Airway epithelial cell (primary cell): ENCODE measurements around a stretch of chr6.

DNA sequence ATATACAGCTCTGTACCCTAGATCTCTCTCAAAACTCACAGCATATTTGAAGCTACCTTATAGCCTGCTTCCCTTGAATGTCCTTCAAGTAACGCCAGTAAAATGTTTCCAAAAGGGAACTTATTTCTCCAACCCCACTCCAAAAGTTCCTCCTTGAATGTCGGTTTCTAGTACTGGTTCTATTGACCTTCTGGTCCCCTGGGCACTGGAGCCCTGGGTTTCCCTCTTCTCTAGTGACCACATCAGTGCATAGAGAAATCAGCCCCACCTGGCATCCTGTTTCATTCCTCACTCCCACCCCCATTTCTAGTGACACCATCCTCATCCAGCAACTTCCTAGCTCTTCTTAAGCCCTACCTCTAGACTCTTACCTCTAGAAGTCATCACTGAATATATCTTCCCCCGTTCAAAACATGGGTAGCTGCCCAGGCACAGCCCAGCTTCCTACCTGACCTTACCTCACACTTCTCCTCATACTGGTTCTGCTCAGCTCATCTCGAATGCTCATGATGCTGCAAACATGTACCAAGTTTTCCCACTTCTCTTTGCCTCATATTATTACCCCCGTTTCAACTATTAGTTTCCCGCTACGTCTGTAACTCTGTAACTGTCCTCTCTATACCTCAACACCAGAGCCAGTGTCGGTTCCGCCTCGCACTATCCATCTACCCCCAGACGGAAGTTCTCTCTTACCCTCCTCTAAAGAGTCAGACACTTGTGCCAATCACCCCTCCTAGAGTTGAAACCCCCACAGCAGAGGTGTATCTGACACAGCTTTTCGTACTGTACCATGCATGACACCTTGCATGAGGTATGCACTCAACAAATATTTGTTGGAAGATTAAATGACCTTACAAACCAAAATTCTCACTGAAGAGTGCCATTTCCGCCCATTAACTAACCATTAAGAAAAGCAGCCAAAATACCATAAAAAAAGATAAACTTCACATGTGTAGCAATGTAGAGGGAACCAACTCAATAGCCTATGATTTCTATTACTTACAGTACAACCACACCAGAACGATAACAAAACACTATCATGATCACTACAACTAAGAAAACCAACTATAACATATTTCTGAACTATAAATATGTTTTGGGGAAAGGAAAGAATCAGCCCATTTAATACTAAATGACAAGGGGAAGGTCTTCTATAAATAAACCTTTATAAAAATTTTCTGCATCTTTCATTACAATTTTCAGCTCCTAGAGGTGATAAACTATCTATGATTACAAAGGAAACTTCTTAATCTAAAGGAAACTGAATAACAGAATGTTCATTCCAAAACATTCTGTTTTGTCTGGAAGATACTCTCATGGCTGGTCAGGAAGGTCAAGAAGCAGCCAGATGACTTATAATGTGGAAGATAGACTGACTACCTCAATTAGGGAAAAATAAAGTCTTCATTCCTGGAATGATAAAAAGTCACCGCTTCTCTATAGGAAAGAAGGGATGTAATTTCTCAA lies 131.9 kb downstream of the GMDS start:
- RAMPAGE, long total RNA = no peak

DNA sequence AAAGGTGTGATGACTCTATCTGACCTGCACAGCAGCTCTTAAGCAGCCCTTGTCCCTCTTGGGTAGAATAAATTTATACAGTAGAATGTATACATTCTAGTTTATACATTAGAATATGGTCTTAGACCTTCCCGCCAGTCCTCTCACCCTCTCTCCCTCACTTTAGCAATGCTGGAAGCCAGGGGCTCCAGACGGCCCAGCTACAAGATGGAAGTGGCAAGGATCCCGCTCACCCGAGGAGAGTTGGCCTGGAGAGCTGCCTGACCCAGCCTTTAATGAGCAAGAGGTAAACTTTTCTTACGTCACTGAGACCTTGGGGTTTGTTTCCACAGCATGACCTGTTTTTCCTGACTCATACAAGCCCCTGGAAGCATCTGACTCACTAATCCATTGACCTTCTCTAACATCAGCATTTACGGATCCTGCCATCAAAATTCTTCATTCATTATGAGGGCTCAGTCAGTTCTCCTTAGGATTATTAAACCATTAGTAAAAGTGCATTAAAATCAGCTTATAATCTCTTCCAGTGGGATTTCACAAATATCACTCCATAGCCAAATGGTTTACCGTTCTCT lies 120.4 kb downstream of the MYLK4 start:
- RAMPAGE, long total RNA = no peak

DNA sequence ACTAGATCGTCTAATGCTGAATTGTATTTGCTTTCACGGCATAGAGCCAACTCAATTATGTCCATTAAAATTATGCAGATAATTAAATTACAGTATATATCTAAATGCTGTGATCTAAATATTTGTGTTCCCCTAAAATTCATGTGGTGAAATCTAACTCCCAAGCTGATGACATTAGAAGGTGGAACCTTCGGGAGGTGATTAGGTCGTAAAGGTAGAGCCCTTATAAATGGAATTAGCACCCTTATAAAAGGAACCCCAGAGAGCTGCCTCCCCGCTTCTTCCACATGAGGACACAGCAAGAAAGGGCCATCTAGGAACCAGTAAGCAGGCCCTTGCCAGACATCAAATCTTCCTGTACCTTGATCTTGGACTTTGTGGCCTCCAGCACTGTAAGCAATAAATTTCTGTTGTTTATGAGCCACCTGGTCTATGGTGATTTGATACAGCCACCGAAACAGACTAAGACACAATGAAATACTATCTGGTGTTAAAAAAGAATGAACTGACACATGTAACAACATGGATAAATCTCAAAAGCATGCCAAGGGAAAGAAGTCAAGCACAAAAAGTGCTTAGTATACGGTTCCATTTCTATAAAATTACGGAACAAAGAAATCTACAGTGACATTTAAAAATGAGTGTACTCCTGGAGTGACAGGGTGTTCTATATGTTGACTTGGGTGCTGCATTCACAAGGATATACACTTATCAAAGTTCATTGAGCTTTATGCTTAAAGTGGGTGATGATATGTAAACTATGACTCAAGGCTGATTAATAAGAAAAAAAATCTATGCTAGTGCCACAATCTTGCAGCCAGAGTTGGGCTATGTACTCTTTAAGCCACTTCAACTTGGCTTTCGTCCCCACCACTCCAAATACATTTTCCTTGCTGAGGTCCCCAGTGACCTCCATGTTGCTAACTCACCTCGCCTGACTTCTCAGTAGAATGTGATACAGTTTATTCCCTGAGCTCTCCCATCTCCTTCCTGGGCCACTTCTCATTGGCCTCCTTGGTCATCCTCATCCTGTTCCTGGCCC lies 18.4 kb downstream of the SERPINB1 start:
- RAMPAGE, long total RNA = no peak

DNA sequence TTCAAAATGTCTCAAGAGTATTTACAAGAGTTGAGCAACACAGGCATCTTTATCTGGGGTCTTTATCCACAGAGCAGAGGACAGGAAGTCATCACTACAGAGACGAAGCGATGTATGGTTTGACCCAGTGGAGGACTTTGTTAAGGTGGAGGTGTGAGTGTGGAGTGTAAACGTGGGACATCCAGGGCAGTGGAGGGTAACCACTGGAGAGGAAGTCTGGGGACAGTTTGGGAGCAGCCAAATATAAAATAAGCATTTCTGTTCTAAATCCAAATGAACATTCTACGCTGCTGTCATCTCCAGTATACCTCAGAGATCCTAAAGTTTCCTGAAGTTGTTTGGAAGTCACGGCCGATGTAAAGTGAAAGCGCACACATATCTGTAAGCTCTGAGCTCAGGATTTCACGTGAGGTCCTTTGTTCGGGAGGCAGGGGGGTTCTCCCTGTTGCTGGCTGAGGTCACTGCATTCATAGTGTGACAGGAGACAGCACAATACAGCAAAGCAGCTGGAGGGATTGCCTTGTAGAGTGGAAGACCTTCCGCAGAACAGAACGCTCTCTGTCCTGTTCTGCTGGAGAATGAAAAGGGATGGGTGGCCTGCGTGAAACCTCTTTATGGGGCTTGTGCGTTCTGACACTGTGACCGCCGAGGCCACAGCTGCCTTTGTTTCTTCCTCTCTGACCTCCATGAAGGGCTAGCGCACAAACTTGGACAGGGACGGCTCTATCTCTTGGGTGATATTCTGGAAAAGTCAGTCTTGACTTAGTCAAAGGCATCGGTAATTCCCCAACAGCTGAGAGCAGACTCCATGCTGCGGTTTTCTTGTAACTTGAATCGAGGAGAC lies 13.3 kb upstream of the SERPINB1 start:
- RAMPAGE, long total RNA = no peak

- RAMPAGE, long total RNA = no peak
Observed at GRCh38 chr6:2891654-2892363, 11.3 kb downstream of the SERPINB9 start.

- RAMPAGE, long total RNA = no peak
Observed at GRCh38 chr6:2952513-2953622, 18.5 kb downstream of the SERPINB6 start.

DNA sequence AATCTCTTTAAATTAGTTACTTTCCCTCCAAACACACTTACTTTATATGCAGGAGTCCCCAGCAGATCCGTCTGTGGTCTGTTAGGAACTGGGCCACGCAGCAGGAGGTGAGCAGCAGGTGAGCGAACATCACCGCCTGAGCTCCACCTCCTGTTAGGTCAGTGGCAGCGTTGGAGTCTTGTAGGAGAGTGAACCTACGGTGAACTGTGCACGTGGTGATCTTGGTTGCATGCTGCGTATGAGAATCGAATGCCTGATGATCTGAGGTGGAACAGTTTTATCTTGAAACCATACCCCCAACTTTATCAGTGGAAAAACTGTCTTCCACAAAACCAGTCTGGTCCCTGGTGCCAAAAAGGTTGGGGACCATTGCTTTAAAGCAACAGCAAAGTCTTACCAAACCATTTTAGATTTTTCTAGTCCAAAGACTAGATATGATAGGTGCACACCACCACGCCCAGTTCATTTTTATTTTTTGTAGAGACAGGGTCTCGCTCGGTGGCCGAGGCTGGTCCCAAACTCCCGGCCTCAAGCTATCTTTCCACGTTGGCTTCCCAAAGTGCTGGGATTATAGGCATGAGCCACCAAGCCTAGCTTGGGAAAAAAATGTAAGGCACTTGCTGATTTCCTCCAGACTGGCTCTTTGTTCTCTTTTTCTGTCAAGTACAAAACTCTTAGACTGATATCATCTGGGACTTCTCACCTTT lies 4.9 kb downstream of the SERPINB6 start:
- RAMPAGE, long total RNA = no peak

DNA sequence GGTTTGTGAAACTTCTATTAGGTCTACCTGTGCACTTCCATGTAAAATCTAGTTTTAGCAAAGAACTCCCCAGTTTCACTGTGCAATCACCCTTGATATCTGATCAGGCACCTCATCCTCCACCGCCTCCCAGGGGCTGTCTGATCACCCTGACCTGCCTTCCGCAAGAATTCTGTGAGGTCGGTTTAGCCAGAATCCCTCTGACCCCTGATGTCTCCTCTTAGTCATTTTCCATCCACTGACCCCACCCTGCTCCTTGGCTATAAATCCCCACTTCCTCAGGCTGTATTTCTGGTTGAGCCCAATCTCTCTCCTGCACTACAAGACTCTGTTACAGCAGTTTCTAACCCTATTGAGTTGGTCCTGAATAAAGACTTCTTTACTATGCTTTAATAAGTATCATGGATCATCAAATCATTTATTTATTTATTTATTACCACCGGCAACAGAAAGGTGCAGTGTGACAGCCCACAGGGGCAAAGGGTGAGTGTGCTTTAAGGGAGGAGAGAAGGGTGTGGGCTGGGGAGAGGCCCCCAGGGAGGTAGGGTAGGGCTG lies 11.1 kb upstream of the SERPINB6 start:
- RAMPAGE, long total RNA = no peak

GRCh38 chr6:3022135-3022617 lies 22.5 kb downstream of the NQO2 start:
- RAMPAGE, long total RNA = no peak

DNA sequence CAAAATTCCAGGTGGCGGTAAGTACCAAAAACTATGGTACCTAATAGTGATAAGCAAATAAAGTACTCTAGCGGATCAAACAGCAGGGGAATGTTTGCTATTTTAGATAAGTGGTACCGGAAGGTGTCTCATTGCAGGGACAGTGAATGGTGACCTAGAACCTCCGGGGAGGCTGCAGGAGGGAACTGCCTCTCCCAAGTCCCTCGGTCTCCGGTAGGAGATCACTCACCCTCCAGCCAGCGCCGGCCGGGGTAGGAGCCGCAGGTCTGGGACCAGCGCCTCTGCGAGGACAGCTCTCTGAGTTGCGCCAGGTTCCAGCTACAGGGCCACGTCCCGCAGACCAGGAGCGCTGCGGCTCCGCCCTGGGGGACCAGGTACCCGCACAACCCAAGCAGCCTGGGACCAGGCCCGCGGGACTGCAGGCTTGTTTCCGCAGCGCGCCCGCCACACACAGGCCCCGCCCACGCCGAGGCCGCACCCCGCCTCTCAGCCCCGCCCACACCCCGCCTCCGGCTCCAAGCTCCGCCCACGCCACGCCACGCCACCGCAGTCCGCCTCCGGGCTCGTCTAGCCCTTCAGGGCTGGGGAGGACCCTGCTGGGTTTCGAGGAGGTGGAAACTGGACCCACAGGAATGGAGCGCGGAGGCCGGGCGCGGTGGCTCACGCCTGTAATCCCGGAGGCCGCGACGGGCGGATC lies 14.8 kb upstream of the RIPK1 start:
- RAMPAGE, long total RNA = no peak

DNA sequence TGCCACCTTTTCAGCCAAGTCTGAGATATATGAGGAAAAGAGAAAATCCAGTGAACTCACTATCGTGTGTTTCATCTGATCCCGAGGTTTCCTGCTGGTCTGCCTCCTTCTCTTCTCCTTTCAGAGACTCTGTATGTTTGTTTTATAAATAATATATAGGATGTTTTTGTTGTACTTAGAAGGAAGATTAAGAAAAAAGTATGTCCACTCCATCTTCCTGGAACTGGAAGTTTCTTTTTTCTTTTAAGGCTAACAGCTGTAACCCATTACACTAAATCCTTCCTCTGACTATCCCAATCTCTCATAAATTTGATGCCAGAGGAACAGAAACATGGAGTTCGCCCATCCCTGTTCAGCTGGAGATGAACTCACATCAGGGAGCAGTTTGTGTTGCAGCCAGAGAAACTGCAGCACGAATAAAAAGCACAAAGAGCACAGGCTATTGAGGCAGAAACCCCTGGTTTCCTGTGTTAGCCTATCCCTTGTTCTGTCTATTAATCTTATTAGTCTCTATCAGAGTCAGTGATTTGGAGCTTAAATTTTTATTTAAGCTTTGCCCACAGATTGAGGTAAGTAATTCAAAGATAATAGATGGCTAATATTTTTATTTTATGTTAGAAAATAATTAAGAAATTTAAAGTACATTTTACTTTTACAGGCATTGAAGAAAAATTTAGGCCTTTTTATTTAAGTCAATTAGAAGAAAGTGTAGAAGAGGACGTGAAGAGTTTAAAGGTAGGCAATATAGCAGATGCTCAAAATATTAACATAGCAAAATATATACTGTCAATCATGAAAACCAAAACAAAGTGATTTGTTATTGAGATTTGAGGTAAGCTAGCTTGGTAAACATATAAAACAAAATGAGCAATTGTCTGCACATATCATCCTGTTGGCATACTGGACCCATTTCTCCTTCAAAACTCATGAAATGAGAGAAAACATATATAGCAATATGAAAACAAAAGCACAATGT lies 20.9 kb downstream of the RIPK1 start:
- RAMPAGE, long total RNA = no peak

DNA sequence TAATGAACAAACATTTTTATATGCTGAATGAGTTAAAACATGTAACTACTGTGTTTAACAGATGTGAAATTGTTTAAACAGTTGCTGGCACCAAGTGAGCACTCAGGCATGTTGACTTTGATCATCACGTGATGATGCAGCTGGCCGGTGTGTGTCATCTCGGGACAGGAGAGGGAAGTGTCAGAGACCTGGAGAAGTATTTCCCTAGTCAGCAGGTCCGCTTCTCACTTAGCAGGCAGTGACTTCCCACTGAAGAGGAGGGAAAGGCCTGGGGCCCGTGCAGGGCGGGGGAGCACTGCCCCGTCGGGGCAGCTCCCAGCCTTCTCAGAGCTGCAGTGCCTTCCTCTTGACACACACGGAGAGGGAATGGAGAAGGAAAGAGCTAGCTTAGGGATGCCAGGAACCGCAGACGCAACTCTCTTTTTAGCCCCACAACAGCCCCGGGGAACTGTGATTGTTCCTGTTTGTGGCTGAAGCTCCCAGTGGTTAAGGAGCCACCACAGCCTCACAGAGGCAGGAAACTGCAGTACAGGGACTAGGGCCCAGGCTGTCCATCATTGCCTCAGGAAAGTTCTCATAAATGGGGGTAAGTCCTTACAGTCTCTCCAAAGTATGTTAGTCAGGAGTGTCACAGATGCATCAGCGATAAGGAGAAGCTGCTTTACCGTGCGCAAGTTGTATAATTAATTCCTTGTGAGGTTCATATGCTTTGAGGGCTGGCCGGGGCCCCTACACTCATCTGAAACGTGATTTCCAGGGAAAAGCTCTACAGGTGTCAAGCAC lies 17.9 kb downstream of the TUBB2A start:
- RAMPAGE, long total RNA = no peak

DNA sequence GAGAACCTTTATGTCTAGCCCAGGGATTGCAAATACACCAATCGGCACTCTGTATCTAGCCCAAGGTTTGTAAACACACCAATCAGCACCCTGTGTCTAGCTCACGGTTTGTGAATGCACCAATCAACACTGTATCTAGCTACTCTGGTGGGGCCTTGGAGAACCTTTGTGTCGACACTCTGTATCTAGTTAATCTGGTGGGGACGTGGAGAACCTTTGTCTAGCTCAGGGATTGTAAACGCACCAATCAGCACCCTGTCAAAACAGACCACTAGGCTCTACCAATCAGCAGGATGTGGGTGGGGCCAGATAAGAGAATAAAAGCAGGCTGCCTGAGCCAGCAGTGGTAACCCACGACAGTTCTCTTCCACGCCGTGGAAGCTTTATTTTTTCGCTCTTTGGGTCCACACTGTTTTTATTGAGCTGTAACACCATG lies 13.9 kb upstream of the TUBB2A start:
- RAMPAGE, long total RNA = no peak

- RAMPAGE, long total RNA = no peak
Observed at GRCh38 chr6:3208076-3208692, 19.3 kb downstream of the TUBB2B start.

GRCh38 chr6:3270346-3271081 lies 11.8 kb downstream of the PSMG4 start:
- RAMPAGE, long total RNA = no peak

- RAMPAGE, long total RNA = no peak
Observed at GRCh38 chr6:3271706-3272790, 13.3 kb downstream of the PSMG4 start.

DNA sequence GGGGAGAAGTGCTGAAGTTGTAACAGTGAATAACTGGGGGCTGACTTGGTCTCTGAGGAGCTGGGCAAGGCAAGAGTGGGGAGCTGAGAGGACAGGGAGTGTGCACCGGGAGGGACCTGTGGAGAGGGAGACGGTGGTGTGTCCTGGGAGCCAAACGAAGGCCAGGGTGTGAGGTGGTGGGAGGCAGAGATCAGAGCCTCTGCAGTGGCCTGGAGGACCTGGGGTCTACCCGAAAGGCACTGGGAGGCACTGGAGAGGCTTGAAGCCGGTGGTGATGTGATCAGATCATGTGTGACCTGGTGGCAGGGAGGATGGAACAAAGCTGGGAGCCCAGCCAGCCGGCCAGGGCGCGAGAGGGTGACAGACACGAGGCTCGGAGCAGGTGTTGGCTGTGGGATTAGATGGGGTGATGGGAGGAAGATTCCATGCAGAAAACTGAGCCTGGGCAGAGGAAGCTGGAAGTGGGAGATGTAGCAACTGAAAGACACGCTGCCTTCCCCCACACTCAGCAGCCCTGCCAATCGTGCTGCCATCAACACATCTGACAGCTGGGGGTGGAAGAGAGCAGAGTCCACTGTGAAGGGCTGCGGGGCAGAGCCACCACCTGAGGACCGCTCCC lies 36.6 kb downstream of the PSMG4 start:
- RAMPAGE, long total RNA = no peak

- RAMPAGE, long total RNA = no peak
Observed at GRCh38 chr6:3328041-3328395, 69.3 kb downstream of the PSMG4 start.

GRCh38 chr6:3435205-3435821 lies 21.5 kb downstream of the SLC22A23 start:
- RAMPAGE, long total RNA = no peak

DNA sequence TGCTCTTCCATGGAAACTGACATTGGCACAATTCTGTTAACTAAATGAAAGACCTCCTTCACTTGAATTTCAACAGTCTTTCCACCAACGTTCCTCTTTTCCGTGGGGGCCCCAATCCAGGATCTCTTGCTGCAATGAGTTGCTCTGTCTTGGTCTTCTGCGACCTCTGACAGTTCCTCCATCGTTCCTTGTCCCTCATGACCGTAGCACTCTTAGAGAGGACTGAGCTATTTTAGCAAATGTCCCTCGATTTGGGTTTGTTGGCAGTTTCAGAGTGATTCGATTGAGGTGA lies 20.0 kb downstream of the PXDC1 start:
- RAMPAGE, long total RNA = no peak